ENCODE results near the gene TEAD3.

GRCh38 chr6:34378612-34379102, 13.8 kb downstream of the NUDT3 start:
- PRO-cap, 2 experiments: no peak in any of the 2 experiments

DNA sequence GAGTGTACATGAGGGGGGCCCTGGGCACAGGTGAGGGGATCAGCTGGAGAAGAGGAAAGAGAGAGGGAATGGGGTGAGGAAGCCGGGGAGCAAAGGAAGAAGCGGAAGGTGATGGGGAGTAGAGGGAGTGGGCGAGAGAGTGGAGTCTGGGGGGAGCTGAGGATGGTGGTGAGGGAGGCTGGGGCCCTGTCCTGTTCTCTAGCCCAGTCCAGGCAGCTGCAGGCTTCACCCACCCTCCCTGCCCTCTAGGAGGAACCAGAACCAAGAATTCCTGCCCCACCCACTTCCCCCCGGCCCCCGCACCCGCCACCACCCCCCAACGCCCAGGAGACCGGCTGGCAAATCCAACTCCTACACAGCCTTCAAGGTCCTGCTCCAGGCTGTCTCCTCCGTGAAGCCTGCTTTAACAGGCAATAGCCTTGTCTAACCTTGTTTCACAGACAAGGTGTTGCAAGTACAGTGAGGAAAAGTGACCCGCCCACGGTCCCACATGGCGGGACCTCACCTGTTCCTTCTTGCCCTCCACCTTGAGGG, 2.4 kb downstream of the SPDEF start:
- PRO-cap, 2 experiments: no peak in any of the 2 experiments

DNA sequence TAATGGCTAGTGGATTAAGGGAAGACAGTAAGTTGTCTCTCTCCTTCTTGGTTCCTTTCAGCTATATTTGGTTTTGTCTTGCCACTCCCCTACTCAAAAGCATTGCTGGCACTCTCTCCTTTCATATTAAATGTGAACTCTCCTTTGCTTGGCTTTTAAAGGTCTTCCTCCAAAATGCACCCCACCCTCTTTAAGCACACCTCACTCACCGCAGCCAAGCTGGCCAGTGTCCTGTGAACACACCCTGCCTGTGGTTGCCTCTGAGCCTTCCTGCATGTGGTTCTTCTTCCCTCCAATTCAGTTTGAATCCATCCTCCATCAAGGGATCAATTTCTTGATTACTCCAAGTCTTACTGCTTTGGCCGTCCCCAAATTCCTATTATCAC, 41.5 kb upstream of the SPDEF start:
- PRO-cap, 2 experiments: no peak in any of the 2 experiments

- PRO-cap, 2 experiments: no peak in any of the 2 experiments
These were observed 22.9 kb downstream of the ILRUN start for GRCh38 chr6:34673656-34674037.

DNA sequence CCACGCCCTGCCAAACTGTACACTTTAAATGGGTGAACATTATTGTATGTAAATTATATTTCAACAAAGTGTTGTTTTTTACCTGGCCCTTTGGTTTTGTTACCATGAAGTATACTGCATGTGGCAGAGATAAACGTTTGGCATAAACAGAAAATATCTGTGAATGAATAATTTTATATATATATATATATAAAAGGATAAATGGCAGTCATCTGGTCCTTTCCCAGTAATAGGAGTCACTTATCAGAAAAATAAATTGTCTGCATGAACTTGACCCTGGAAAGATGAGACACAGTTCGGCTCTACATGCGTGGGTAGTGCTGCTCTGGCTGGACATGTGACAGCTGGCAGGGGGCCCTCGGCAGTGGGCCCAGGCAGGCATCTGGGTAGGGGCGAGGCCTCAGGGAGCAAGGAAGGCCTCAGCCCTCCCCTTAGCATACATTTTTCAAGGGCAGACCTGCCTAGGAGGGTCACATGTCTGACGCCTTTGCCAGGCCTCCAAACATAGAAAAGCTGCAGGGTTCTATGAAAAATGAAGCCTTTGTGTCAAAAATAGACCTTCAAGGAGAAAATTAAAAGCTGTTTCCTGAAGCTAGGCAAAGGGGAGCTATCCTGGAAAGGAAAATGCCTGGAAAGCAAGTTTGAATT, 12.7 kb upstream of the ILRUN start:
- PRO-cap, 2 experiments: no peak in any of the 2 experiments

DNA sequence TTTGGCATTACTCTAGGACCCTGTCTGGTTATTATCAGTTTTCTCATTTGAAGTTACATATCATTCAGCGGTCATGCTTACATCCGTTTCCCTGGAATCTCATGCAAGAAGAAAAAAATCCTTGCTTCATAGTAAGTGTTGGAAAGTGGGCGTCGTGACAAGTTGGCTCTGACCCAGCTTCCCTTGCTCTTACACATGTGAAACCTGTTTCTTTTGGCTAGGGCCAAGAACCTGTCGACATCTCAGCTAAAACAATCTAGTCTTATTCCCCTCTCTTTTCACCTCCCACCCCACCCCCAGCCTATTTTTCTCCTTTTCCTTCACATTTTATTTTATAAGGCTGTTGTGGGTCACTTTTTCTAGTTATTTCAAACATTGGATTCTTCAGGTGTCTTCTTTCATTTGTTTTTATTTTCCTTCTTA, 45.5 kb downstream of the ANKS1A start:
- PRO-cap, 2 experiments: no peak in any of the 2 experiments

DNA sequence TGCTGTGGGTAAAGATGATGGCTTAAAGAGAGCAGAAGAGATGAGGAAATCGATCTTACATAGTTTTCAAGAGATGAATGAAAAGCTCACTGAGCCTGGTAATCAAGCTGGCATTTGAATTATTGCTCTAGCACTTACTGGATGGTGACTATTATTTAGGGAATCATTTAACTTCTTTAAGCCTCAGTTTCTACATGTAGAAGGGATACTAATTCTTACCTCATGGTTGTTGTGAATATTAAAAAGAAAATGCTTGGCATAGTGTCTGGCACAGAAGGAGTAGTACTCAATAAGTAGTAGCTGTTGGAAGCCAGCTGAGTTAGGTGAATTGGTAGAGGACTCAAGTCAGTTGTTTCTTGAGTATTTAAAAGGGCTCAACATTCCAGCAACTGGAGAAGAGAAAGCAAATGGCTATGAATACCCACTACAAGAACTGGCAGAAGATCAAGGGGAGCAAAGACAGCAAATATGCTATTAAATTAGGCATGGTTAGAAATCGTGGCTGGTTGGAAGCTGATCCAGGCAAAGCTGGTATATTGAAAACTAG, 121.9 kb downstream of the ANKS1A start:
- PRO-cap, 2 experiments: no peak in any of the 2 experiments

GRCh38 chr6:35047591-35048283, 93.4 kb downstream of the TCP11 start:
- PRO-cap, 2 experiments: no peak in any of the 2 experiments

- PRO-cap, 2 experiments: peak in 1 of 2 experiments; most common plus-strand start chr6:35048828 (in 1)
These were observed 92.6 kb downstream of the TCP11 start for GRCh38 chr6:35048284-35049242.

- PRO-cap, 2 experiments: no peak in any of the 2 experiments
These were observed 83.1 kb downstream of the TCP11 start for GRCh38 chr6:35057874-35058570.

- PRO-cap, 2 experiments: no peak in any of the 2 experiments
These were observed 8.9 kb upstream of the TCP11 start for GRCh38 chr6:35149798-35150688.

DNA sequence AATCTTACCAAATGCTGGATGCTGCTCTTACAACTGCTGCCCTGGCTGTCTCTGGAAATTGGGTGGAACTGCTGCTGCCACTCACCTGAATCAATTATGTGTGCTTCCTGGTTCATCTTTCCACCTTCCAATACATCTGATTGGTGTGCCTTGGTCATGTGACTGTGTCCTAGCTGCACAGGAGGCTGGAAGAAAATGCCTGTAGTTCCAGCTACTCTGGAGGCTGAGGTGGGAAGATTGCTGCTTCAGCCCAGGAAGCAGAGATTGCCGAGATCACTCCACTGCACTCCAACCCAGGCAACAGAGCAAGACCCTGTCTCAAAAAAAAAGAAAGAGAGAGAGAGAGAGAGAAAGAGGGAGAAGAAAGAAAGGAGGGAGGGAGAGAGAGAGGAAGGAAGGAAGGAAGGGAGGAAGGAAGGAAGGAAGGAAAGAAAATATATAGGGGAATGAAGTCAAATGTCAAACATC, 14.2 kb upstream of the PPARD start:
- PRO-cap, 2 experiments: no peak in any of the 2 experiments

- PRO-cap, 2 experiments: no peak in any of the 2 experiments
These were observed 6.1 kb downstream of the PPARD start for GRCh38 chr6:35348340-35349012.

GRCh38 chr6:35360808-35361405, 18.5 kb downstream of the PPARD start:
- PRO-cap, 2 experiments: no peak in any of the 2 experiments

- PRO-cap, 2 experiments: no peak in any of the 2 experiments
These were observed 41.3 kb upstream of the FANCE start for GRCh38 chr6:35410803-35411199.

- PRO-cap, 2 experiments: peak in 2 of 2 experiments; most common plus-strand start chr6:35418383 (in 2); most common minus-strand start chr6:35418216 (in 1)
These were observed 34.0 kb upstream of the FANCE start for GRCh38 chr6:35417918-35418735.

- PRO-cap, 2 experiments: no peak in any of the 2 experiments
These were observed 16.5 kb upstream of the FANCE start for GRCh38 chr6:35435700-35436059.

DNA sequence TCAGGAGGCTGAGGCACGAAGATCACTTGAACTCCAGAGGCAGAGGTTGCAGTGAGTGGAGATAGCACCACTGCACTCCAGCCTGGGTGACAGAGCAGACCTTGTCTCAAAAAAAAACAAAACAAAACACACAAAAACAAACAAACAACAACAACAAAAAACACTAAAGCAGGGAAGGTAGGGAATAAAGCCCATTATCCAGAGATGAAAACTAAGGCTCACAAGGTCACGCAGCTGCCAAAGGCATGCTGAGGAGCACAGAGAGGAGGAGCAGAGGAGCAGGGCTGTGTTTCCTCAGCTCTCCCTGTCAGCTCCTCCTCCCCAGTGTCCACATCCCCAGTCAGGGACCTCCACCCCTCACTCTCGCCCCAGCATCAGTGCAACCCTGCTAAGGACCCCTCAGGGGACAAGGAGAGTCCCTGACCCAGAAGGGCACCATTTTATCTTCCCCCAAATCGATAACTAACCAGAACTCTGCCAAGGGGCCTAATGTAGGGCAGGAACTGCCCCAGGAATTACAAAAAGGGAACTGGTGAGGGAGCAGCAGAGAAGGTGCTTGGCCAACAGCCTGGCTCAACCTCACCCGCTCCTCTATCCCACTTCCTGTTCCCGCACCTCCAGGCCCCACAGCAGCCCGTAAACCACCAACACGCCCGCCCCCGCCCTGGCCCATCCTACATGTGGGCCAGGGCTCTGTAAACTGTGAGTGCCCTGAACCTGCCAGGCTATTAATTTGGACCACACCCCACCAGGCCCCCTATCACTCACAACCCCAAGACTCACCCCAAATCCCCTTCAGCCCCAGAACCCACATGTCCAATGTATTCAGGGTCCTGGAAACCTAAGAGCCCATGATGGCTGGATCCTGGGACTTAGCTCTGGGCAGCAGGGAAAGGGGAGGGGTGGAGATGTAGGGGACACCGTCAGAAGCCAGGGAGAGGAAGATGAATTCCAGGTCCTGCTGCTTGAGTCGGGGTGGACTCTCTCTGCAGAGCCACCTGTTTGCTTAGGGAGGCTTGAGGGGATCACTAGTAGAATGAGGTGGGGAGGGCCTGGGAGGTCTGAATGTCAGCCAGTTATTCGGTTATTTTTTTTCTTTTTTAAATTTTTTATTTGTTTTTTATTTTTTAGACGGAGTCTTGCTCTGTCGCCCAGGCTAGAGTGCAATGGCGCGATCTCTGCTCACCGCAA, 8.9 kb downstream of the TEAD3 start:
- PRO-cap, 2 experiments: peak in 2 of 2 experiments; most common minus-strand start position 593 of the sequence (in 2)

DNA sequence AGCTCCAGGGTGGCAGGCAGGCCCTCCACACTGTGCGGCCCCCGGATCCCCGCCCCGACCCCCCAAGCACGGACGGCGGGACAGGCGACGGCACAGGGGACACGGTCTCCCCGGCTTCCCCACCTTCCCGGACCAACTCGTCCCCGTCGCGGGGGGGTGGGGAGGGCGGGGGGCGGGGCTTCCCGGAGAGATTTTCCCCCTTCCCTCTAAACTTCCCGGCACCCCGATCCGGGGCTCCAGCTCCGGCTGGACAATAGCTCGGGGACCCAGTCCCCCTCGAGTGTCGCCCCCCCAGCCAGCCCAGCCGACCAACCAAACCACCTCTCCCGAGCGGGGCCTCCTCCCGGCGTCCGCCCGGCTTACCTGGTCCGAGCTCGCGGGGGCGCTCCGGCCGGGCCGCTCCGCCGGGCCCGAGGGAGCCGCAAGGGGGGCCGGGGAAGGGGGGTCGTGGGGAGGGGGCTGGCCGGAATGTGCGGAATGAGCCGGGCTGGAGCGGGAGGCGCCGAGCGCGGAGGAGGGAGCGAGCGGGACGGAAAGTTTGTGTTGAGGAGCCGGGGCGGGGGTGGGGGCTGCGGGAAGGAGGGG, at the start of gene TEAD3:
TEAD3 (minus strand) TSS at position 545 of the 585 bp plus-strand sequence.
- PRO-cap, 2 experiments: peak in 2 of 2 experiments; most common plus-strand start position 253 of the sequence (in 1); most common minus-strand start position 540 of the sequence (in 2)

DNA sequence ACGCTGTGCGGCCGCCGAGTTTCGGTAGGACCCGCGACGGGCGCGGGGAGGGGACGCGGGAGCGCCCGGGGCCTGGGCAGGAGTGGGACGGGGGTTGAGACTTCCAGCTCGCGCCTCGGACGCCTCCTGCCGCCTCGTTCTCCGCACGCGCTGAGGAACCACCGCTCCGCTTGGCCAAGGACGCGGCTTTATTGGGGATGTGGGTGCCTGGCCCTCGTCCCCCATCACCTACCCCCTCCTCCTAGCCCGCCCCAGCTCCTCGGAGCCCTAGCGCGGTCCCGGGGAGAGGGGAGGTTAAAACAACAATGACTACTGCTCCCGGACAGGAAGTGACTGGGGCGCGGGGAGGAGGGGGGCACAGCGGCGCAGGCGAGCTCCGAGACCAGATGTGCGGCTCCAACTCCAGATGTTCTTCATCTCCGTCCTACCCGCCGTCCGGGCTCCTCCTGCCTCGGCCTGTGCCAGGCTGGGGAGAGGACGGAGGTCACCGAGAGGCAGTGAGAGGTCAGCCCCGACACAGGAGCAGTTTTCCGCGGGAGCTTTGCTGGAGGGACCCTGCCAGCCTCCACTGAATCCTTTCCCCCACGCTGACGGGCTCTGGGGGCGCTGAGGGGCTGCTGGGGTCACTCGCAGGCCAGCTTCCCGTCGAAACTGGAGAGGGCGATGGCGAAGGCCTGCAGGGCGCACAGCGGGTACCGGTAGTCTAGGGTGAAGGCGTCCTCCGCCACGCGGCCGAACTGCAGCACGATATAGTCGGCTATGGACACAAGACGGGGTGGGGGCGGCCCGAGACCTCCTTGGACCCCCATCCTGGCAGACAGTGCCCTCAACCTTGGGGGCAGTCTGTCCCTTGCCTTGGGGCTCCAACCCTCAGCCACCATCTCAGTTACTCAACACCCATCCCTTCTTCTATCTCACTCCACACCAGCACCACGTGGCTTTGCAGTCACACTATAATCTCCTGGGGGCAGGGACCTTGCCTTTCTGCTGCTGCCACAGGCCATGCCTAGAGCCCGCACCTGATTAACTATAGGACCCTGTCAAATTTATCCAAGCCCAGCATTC, 1.2 kb upstream of the TEAD3 start:
- PRO-cap, 2 experiments: peak in 1 of 2 experiments; most common minus-strand start position 128 of the sequence (in 1)